Gastroesophageal sphincter (tissue), 4 donors: ENCODE measurements around a stretch of chr2.

DNA sequence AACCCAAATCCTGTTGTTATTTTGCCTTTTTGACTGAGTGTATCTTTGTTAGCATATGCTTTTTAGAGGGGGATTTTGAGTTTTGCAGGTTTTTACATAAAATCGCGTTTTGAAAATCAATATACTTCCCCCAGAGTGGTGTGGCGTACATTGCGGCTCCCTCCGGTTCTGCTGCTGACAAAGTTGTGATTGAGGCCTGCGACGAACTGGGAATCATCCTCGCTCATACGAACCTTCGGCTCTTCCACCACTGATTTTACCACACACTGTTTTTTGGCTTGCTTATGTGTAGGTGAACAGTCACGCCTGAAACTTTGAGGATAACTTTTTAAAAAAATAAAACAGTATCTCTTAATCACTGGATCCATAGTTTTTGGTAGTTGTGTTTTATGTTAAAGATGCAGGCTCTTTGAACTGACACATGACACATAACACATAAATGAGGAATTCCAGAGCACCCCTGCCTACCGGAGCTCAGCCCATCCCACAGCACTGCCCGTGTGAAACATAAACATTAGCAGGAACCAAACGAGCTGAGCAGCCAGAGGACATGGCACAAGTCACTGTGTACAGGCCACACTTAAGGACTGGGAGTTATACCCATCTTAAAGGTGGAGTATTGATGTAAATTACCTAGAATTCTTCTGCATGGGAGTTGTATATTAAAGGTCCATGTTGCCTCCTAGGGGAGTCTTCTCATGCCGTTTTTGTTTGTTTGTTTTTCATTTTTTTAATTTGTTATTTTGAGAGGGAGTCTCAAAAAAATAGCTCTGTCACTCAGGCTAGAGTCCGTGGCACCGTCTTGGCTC, 37.7 kb downstream of the ATIC start:
- PRO-cap = no peak
- RAMPAGE, long total RNA, 4 experiments = no peak in any of the 4 experiments

GRCh38 chr2:215382014-215382530, 53.8 kb downstream of the FN1 start:
- PRO-cap = no peak
- RAMPAGE, long total RNA, 4 experiments = no peak in any of the 4 experiments

DNA sequence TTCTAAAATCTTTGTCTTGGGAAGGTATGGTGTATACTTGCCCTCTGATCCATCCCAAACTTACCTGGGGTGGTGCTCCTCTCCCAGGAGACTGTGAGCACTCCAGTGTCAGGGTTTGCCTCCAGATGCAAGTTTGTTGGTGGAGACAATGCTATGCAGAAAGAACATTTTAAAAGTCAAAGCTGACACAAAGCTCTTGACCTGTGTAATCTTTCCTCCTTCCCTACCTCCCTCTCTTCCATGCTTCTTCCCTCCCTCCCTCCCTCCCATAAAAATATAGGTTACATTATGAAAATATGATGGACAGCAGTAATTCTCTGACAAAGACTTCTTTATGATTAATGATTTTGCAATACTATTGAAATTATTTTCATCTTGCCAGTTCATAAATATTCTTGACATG, 38.8 kb downstream of the FN1 start:
- PRO-cap = no peak
- RAMPAGE, long total RNA, 4 experiments = no peak in any of the 4 experiments

- PRO-cap = no peak
- RAMPAGE, long total RNA, 4 experiments = no peak in any of the 4 experiments
Measured at GRCh38 chr2:215620079-215620509, 184.2 kb upstream of the FN1 start.

DNA sequence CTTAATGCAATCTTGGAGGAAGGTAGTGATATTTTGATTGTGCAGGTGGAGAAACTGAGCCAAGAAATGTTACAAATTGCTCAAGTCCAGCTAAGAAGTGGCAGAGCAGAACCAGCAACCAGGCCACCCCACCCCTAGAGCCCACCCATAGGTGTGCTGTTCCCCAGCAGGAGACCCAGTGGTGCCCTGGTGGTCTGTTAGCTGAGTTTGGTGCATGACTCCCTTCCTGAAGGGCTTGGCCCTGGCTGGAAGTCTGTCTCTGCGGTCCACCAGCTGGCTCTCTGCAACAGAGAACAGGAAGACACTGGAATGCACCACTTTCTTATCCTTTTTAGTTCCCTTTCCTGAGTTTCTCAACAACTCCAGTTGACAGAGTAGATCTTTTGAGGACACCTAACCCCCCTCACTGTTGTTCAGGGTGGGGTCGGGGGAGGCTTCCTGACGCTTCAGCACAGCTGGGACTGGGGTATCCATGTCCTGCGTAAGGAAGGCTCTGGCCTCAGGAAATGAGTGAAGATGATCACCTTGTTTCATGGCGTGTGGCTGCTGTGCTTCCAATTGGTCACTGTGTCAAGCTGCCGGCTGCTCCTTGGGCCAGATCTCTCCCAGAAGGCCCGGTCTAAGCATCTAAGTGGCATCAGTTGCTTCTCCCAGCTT, 11.9 kb upstream of the RPL37A start:
- PRO-cap = no peak
- RAMPAGE, long total RNA, 4 experiments = no peak in any of the 4 experiments

GRCh38 chr2:216540737-216541529, 42.3 kb downstream of the RPL37A start:
- PRO-cap = unidirectional peak, plus-strand start at chr2:216541150
- RAMPAGE, long total RNA, 4 experiments = no peak in any of the 4 experiments

DNA sequence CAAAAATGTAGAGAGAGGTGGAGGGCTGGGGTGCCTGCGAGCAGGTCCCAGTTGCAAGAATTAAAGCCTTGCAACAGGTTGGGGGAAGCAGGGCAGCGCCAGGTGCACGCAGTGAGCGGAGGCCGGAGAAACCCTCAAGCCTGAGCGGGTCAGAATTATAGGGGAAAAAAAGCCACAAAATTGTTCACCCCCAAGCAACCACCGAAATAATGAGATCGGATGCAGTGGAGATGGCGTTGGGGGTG, 499 bp downstream of the IGFBP5 start:
- PRO-cap = bidirectional peak, plus-strand start at position 50 of the sequence, minus-strand start outside the sequence
- RAMPAGE, long total RNA, 4 experiments = no peak in any of the 4 experiments

GRCh38 chr2:216792000-216792570, 67.8 kb downstream of the TNP1 start:
- PRO-cap = no peak
- RAMPAGE, long total RNA, 4 experiments = no peak in any of the 4 experiments

DNA sequence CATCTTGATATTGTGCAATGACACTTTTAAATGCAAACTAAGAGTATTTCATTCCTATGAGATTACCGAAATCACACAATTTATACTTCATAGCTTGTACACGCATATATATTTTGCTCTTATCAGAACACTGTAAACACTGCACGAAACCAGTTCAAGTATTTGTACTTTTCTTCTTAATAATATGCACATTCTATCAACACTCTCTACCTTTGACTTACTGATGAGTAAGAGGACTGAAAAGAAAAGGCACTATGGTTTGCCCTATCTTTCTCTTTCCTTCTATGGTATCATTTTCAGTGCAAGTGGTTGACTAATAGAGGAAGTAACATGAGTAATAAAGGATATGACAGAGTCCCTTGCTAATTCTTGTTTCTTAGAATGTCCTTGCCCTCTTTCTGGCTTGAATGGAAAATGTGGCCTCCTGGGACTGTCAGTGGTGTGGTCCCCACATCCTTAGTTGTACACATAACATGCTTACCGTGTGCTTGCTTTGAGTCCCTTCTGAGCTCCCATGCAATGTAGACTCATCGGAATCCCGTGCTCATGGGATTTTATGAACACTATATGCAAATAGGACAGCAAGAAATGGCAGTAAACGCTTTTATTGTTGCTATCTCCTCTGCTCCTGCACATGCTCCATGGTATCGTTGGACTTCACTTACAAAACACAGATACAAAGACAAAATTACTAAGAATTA, 363.5 kb upstream of the TNP1 start:
- PRO-cap = no peak
- RAMPAGE, long total RNA, 4 experiments = no peak in any of the 4 experiments

GRCh38 chr2:217383299-217383973, 523.6 kb upstream of the TNP1 start:
- PRO-cap = no peak
- RAMPAGE, long total RNA, 4 experiments = no peak in any of the 4 experiments

DNA sequence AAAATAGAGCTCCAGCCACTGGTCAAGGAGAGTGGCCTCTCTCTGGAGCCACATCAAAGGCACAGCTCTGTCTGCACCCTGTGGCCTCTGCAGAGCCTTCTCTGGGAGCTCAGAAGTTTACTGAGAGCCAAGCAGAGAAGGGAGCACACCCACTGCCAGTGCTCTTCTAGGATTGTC, 447.2 kb downstream of the TNS1 start:
- PRO-cap = no peak
- RAMPAGE, long total RNA, 4 experiments = no peak in any of the 4 experiments

DNA sequence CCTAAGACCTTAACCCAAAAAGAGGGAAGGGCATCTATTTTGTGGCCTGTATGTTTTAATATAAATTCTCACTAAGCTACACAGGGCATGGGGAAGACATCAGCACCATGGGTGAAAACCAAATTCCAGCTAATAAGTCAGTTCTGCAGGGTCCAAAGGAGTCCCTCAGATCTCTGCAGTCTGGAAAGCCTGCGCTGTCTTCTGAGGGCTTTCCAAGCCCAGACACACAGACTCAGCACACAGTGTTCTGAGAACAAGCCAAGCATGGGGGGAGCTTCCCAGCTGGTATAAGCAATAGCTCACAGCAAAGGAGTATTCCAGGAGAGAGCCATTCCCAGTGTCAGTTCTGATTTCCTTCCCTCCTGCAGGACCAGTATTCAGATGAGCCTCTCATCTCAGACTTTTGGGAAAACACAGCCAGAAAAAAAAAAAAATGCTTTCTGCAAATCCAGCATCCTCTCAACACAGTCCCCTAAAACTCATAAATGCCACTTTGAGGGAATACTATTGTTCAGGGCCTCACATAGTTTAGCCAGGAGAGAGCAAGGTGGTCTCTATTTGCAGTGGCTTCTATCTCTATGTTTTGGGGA, 370.7 kb downstream of the TNS1 start:
- PRO-cap = bidirectional peak, plus-strand start at position 315 of the sequence, minus-strand start at position 203 of the sequence
- RAMPAGE, long total RNA, 4 experiments = no peak in any of the 4 experiments

DNA sequence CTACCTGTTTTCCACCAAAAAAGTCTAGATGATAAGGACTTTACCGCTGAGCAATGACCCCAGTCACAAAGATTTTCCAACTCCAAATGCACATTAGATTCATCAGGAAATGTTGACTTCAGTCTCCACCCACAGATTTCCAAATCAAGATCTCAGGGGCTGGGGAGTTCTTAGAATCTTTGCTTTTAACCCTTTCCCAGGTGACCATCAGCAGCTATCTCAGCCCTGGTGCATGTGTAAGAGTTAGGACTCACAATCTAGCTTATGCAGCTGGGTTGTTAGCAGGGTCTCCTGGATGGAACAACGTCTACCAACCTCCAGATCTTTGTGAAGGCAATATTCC, 316.4 kb downstream of the TNS1 start:
- PRO-cap = no peak
- RAMPAGE, long total RNA, 4 experiments = no peak in any of the 4 experiments

GRCh38 chr2:217687449-217688083, 315.2 kb downstream of the TNS1 start:
- PRO-cap = no peak
- RAMPAGE, long total RNA, 4 experiments = no peak in any of the 4 experiments

GRCh38 chr2:217770297-217770859, 232.4 kb downstream of the TNS1 start:
- PRO-cap = no peak
- RAMPAGE, long total RNA, 4 experiments = no peak in any of the 4 experiments

DNA sequence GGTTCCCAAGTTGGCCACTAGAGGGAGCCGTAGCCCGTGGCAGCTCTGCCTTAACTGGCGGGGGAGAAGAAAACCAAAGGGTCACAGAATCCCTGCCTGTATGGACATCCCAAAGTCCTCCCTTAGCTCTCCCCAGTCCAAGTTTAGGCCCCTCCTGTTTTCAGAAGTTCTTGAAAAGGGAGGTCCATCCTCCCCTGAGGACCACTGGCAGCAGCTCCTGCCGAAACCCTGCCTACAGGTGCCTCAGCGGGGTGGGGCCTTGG, 213.5 kb downstream of the TNS1 start:
- PRO-cap = no peak
- RAMPAGE, long total RNA, 4 experiments = no peak in any of the 4 experiments

GRCh38 chr2:217795060-217795608, 207.7 kb downstream of the TNS1 start:
- PRO-cap = no peak
- RAMPAGE, long total RNA, 4 experiments = no peak in any of the 4 experiments

DNA sequence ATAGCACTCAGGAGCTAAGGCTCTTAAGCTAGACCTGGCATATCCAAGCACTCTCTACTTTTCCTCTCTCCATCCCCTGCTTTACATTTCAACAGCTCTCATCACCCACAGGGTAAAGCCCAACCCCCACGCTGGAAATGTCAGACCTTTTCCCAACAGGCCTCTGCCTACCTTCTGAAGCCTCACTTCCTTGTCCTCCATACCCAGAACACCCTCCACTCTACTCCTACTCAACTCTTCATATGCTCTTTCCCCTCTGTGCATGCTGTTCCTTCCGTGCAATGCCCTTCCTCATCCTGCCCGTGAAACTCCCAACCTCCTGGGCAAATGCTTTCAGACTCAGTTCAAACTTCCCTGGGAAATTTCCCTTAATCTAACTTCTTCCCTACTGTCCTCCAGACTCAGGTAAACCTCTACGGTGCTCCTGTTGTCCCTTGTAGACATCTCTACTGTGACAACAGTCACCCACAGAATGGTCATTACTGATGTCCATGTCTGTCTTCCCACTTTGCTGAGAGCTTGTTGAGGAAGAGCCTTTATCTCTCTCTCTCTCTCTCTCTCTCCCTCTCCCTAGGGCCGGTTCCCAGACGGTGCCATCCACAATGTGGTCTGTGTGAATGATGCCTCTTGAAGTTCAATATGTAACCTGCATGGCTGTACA, 147.6 kb downstream of the TNS1 start:
- PRO-cap = no peak
- RAMPAGE, long total RNA, 4 experiments = start-site peak on the minus strand in 1 of 4 experiments, centred at position 476 of the sequence, 6 reads per replicate

GRCh38 chr2:217887575-217888095, 115.2 kb downstream of the TNS1 start:
- PRO-cap = no peak
- RAMPAGE, long total RNA, 4 experiments = no peak in any of the 4 experiments

DNA sequence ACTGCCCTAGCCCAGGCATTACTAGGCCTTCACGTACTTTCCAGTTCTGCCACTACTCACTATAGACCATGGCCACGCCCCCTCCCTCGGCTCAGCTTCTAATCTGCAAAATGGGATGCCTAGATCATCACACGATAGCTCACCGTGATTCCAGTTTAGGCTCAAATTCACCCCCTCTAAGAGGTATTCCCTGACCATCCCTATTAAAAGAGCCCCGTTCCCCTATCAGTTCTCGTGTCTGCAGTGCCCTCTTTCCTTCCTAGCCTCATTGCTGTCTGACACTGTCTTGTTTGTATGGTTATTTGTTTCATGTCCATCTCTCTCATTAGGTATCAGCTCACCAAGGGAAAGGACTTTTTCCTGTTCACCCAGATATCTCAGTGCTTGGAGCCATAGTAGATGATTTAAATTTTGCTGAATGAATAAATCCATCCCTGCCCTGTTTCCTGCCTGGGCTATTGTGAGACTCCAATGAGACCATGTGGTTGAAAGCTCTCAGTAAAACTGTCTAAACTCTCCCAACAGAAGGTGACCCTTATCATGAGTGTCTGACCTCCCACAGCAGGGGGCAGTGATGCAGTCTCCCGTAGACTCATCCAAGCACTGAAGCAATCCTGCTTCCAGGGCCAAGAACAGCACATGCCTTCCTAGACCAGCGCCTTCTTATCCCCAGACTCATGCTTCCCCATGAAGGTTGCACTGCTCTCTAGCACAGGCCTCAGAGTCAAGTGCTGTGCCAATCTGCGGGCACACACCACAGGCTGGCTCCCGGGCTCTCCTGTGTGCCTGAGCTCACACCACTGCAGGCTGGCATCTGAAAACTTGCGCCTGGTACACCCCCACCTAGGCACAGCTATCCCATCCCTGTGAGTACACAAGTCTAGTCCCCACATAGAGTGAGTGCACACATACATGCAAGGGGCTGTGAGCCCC, 112.5 kb downstream of the TNS1 start:
- PRO-cap = unidirectional peak, plus-strand start at position 721 of the sequence
- RAMPAGE, long total RNA, 4 experiments = no peak in any of the 4 experiments